ENCODE data around the genes GNAO1 and MT3.

GRCh38 chr16:55773879-55774491 is 58.9 kb downstream of the CES1 start:
- RRBS: no CpG with 5 or more reads among the region's 14 CpGs

DNA sequence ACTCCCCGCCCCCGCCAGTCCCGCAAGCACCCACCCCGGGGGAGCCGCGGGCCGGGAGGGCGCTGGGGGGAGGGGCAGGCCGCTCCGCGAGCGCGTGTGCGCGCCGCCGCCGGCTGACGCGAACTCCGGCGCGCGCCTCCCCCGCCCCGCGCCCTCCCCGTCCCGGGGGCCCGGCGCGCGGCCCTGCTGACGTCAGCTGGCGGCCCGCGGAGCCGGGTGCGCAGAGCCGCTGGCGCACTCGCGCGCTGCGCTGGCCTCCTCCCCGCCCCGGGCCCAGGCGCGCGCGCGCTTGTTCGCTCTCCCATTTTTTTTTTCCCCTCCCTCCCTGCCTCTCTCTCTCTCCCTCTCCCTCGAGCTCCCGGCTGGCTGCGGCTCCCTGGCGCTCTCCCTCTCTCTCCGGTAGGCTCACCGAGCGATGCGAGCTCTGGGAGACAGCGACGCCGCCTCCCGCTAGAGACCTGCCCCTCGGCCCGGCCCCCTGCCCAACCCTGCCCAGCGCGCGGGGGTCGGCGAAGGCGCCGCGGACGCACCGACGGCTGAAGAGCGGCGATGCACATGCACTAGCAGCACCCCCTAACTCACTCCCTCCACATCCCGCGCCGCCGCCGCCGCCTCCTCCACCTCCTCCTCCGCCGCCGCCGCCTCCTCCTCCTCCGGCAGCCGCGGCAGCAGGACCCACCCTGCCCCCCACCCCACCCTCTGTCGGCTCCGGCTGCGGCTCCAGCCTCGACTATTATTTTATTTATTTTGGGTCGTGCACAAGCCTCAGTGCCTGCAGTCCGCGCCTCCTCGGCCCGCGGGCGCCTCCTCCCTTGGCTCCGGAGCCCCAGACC is at the start of gene GNAO1:
GNAO1 (plus strand) TSS at position 336 of the 833 bp plus-strand sequence.
- RRBS: 3% methylated on average over 61 of the region's 105 CpGs

GRCh38 chr16:56278978-56279792 is 87.9 kb downstream of the GNAO1 start:
- RRBS: no CpG with 5 or more reads among the region's 13 CpGs

- RRBS: no CpG with 5 or more reads among the region's 6 CpGs
Observed at GRCh38 chr16:56295788-56296113, 104.5 kb downstream of the GNAO1 start.

DNA sequence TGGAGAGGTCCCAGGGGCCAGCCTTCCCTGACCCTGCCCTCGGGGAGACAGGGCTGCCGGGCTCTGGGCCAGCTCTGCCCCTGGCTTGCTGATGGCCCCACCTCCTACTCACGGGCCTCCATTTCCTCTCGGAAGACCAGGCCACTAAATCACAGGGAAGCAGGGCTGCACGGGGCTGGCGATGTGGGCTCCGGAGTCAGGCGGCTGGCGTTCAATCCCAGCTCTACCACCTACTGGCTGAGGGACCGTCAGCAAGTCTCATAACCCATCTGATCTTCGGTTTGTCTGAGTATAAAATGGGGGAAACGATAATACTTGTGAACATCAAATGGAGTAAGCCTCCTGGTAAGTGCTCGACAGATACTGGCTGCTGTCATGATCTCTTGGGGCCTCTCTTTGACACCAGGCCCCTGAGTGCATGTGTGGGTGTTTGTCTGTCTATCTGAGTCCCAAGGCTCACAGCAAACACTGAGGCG is 113.3 kb downstream of the AMFR start:
- RRBS: no CpG with 5 or more reads among the region's 14 CpGs

DNA sequence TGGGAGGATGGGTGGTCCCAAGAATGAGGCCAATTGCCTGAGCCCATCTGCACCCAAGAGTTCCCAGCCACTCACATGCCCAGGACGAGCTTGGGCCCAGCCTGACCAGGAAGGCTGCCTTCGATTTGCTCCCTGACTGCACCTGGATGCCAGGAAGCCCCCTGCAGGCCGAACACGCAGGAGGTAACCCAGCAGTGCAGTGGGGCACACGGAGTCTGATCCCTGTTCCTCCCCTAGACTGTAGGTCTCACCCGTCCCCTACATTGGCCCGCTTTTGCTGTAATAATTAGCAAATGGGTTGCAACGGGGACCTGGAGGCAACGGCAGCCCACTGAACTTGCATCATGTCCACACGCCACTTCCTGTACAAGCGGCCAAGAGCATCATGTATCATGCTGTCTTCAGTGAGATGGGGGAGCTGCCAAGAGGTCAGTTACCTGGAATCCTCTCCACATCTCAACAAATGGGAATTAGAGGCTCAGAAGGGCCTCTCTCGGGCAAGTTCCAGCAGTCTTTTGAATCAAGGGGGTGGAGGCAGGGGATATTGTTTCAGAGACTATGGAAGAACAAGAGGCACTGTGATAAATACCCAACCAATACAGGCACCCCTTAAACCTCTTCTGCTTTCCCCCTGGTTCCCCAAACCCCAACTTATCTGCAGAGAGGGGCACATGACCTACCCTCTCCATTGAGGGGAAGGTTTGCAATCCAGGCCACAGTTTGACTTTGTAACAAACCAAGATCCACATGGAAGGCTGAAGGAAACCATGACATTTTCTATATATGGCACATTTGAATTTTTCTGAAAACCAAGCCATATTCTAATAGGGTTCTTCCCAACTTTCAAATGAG is 67.3 kb downstream of the AMFR start:
- RRBS: no CpG with 5 or more reads among the region's 12 CpGs

DNA sequence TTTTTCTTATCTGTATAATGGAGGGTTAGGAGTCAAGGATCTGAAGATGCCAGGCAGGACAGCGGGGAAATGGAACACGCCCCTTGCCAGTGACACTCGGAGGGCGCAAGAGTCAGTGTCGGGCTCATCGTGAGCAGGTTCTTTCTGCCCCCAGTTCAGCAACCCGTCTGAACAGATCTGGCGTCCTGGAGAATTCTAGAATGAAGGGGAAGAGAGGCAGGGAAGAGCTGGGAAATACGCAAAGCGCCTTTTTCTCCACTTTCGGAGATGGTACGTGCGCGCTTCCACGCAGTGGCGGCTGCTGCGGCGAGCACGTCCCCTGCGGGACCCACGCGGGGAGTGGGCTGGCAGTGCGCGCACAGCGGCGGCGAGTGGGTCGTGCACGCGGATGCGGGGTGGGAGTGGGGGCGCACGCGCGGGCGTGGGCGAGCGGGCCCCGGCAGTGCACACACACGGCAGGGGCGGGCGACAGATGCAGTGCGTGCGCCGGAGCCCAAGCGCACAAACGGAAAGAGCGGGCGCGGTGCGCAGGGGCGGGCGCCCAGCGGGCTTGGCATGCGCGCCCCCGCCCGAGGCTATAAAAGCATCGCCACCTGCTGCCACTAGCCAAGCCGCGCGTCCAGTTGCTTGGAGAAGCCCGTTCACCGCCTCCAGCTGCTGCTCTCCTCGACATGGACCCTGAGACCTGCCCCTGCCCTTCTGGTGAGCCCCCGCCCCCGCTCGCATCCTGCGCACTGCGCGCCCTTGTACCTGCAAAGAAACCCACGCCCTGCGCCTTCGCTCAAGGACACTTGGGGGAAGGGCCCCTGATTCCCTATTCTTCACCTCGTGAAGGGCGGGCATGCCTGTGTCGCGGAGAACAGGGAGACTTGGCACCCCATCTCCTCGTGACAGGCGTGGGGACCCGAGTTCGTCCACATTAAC is at the start of gene MT3:
MT3 (plus strand) TSS at position 609 of the 924 bp plus-strand sequence.
- RRBS: 15% methylated on average over 7 of the region's 82 CpGs

- RRBS: no CpG with 5 or more reads among the region's 17 CpGs
Observed at GRCh38 chr16:56609031-56609747, 805 bp downstream of the MT2A start.

DNA sequence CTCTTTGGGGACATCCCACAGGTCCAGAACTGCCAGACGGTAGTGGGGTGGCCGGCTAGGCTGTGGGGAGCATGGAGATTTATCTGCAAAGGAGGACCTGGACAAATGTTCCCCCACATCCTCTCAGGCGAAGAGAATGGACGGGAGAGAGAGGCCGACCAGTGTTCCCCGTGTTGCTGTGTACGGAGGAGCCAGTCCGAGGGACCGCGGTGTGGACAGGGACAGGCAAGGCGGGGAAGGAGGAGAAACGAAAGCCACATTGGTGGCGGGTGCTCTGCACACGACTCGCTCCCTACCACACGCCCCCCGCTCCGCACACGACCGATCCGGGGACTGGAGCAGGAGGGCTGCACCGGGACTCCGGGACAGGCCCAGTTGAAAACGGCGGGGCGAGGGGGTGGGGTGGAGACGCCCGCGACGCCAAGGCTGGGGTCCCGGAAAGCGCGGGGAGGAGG is 526 bp upstream of the MT1M start:
- RRBS: 12% methylated on average over 4 of the region's 33 CpGs

DNA sequence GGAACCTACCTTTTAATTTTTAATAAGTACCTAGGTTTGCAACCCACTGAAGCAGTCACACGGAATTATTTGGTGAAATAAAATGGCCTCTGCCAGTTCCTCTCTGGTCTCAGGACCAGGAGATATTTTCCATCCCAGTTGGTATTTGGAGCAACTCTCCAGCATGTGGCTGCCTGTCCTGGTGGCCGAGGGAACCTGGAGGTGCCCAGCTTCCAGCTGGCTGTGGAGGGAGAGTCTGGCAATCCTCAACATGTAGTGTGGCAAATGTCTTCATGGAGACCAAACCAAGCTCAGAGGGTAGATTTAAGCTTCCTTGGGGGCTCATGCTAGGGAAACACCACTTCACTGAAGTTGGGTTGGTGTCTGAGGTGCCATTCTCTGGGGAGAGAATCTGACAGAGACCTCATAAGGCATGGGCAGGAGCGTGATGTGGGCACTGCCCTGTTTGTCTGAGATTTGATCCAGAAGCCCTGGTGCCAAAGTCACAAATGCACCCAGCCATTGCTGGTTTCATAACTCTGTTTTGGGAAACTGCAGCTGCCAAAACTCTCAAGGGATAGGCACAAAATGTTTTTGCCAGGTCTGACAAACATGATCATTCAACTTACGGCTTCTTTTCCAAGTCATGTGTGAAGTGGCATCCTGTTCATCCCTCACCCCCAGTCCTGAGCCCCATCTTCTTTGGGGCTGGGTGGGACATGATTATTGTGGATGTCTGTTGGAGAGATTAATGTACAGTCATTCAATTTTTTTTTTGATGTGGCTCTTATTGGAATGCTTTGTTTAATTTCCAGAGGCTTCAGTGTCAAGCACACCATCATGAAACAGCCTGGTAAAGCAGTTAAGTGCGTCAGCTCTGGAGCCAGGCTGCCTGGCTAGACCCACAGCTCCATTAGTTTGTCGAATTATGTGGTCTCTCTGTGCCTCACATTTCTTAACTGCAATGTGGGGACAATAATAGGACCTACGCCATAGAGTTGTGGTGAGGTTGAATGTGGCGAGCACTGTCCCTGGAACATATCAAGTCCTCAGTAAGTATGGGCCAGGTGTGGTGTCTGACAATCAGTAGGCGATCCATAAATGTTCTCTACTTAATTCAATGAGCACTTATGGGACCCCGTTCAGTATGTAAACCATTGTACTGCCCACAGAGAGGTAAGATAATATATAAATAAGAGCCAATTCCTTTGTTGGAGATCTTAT is 3.1 kb downstream of the MT1X start:
- RRBS: no CpG with 5 or more reads among the region's 10 CpGs

GRCh38 chr16:56686244-56686798 is 4.1 kb downstream of the MT1X start:
- RRBS: no CpG with 5 or more reads among the region's 13 CpGs

GRCh38 chr16:56743545-56744303 is 13.8 kb downstream of the NUP93 start:
- RRBS: no CpG with 5 or more reads among the region's 7 CpGs

DNA sequence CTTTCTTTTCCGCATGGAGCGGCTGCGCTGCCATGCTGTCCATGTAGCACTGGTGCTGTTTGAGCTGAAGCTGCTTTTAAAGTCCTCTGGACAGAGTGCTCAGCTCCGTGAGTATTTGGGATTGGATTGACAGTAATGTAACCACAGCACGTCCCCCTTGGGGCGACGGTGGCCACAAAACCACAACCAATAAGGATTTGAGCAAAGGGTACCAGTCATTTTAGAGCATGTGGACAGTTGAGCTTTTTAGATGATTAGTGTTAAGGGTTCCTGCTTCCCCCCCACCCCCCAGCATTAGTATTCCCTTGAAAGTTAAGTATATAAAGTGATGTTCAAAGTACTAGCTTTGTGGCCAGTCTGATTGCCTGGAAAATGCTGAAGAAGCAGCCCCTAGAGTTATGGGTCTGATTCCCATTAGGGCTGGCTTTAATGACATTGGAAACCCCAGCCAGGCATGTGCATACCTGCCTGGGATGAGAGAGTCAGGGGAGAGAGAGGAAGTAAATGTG is 31.7 kb upstream of the SLC12A3 start:
- RRBS: no CpG with 5 or more reads among the region's 7 CpGs

GRCh38 chr16:56917902-56918576 is 13.9 kb upstream of the HERPUD1 start:
- RRBS: no CpG with 5 or more reads among the region's 7 CpGs

DNA sequence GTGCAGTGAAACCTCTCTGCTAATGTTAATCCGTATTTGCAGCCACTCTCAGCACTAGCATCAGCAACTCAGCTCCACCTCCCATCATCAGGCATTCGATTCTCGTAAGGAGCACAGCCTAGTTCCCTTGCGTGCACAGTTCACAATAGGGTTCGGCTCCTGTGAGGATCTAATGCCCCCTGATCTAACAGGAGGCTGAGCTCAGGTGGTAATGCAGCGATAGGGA is 1.3 kb upstream of the HERPUD1 start:
- RRBS: no CpG with 5 or more reads among the region's 6 CpGs

DNA sequence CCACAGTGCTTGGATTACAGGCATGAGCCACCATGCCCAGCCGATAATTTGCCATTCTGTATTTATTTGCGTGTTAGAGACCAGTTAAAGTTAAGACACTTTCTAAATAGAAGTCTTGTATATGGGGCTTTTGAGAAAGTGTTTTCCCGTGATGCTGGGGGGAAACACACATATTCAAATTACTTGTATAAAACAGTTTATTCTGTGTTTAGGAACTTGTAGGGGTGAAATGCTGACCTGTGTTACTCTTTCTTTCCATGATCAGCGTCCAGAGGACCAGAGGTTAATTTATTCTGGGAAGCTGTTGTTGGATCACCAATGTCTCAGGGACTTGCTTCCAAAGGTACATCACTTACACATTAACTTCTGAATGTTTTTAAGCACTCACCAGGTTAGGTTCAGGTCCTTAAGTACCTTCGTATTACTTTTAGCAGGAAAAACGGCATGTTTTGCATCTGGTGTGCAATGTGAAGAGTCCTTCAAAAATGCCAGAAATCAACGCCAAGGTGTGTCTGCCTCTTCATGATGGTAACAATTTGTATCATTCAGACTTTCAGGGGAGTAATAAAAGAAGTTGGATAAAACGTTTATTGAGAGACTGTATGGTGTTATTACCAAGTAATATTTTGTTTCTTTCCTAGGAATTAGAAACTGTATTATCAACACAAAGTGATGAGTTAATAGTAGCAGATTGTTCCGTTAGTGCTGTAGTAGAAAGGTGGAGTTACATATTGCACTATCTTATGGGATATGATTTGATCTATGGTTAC is 3.2 kb downstream of the HERPUD1 start:
- RRBS: no CpG with 5 or more reads among the region's 9 CpGs

- RRBS: no CpG with 5 or more reads among the region's 18 CpGs
Observed at GRCh38 chr16:56941655-56942650, 10.0 kb downstream of the HERPUD1 start.

- RRBS: no CpG with 5 or more reads among the region's 5 CpGs
Observed at GRCh38 chr16:56998844-56999114, 9.4 kb downstream of the NLRC5 start.

DNA sequence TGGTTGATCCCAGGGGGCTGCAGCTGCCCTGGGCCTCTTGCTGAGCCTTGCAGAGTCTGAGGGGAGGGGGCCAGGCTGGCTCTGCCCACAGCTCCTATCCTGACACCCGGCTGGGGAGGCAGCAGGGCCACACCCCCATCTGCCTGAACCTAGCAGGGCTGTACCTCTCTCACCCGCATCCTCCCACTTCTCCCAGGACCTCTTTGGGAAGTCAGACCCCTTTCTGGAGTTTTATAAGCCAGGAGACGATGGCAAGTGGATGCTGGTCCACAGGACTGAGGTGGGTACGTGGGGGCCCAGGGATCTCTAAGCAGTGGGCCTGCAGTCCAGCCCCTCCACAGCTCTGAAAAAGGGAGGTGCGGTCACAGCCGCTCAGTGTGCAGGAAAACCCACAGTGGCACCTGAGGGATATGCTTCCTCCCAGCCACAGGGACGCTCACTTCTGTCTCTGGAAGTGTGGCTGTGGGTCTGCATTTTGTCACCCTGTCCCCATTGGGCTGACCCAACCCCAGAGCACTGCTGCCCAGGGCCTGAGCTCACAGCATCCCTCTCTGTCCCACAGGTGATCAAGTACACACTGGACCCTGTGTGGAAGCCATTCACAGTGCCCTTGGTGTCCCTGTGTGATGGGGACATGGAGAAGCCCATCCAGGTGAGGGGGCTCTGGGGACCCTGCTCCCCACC is 26.8 kb downstream of the CPNE2 start:
- RRBS: no CpG with 5 or more reads among the region's 7 CpGs